Measurements from ENCODE around the gene SORBS1.

DNA sequence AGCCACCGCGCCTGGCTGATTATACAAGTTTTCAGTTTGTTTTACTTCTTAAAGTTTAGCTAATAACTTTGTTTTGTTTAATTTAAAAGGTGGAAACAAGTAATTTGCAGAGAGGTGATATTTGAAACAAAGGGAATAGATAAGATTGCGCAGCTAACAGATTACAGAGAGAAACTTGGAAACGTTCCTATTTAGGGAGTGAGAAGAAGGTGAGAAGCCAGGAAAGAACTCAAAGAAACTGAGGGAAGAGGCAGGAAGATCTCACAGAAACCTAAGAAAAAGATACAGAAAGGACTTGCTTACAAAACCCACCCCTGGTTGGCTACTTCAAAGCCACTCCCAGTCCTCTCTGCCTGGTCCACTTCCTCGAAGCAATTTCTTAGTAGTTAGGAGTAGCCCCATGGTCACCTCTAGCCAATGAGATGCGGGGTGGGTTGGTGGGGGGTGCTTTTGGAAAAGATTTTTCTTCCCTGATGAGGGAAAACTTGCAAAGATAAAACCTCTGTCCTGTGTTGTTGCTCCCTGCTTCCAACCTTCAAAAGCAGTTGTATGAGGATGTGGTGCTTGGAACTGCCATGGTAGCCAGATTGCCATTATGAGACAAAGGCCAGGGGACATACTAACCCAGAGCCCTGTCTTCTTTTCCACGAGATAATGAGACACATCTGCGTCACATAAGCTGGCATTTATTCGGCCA is 15.2 kb upstream of the PDLIM1 start:
- PRO-cap = no peak
- RAMPAGE, long total RNA, 4 experiments = no peak in any of the 4 experiments

DNA sequence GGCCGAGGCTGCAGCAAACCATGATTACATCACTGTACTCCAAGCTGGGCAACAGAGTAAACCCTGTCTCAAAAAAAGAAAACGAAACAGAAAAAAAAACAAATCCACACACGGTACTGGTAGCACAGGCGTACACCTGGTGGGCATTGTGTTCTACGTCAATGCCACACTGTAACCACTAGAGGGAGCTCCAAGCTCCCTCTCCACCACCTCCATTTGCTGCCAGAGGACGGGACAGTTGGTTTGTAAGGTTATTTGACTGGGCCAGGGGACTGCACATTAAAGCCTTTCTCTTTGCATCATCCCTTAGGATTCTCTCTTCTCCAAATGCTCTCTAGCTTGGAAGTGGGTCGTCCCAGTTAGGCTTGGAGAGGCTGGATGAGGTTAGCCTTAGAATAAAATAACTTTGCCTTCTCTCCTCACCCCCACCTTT is 130.8 kb downstream of the SORBS1 start:
- PRO-cap = no peak
- RAMPAGE, long total RNA, 4 experiments = no peak in any of the 4 experiments

GRCh38 chr10:95431836-95432415 is 129.2 kb downstream of the SORBS1 start:
- PRO-cap = no peak
- RAMPAGE, long total RNA, 4 experiments = start-site peak on the minus strand in 1 of 4 experiments, at chr10:95431923-95432157 at its widest, 6 reads per replicate

GRCh38 chr10:95478684-95479430 is 82.3 kb downstream of the SORBS1 start:
- PRO-cap = bidirectional peak, plus-strand start at chr10:95479242, minus-strand start at chr10:95478935
- RAMPAGE, long total RNA, 4 experiments = no peak in any of the 4 experiments

DNA sequence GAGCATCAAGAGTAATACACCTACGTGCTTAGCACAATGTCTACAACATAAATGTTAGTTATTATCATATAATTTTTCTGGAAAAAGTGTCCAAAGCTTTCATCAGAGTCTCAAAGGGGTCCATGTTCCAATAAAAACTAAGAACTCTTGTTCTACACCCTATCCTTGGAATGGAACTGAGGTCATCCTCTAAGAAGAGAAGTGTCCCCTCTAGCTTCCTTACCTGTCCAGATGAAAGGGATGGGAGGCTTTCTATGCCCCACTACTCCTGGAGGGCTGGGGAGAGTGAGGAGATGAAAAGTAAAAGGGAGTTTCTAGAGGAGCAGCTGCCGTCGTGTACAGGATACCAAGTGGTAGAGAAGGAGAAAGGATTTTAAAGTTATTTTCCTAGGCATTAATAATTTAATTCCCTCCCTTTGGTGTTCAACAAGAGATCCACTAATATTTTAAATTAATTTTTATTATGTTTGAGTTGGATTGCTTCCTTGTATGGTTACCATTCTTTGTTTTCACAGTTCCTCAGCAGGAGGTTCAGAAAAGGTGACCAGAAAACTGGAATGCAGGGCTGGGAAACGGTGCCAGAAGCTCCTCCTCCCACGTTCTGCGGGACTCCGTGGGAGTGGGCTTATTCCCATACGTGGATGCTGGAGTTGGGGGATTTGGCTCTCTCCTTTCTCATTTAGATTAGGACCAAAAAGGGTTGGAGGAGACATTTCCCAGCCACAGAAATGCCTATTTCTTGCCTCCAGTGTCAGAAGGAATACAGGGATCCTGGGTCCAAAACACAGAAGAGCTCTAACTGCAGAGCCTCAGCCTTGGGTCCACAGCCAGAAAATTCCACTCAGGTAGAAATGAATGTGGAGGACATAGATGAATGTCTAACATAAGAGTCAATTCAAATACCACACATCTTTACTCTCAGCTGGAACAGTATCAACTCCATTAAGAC is 56.2 kb downstream of the SORBS1 start:
- PRO-cap = no peak
- RAMPAGE, long total RNA, 4 experiments = no peak in any of the 4 experiments

- PRO-cap = no peak
- RAMPAGE, long total RNA, 4 experiments = no peak in any of the 4 experiments
Observed at GRCh38 chr10:95518661-95519592, 42.2 kb downstream of the SORBS1 start.

GRCh38 chr10:95561133-95561477 is at the start of gene SORBS1:
Gene SORBS1 (minus strand): TSS chr10:95561371.
- PRO-cap = bidirectional peak, plus-strand start at chr10:95561579, minus-strand start at chr10:95561371
- RAMPAGE, long total RNA, 4 experiments = start-site peak on the minus strand in 3 of 4 experiments, at chr10:95561368-95561417 at its widest, 141 to 224 reads per replicate

- PRO-cap = no peak
- RAMPAGE, long total RNA, 4 experiments = no peak in any of the 4 experiments
Observed at GRCh38 chr10:95606521-95607150, 45.5 kb upstream of the SORBS1 start.

GRCh38 chr10:96056892-96057612 is 13.7 kb downstream of the CCNJ start:
- PRO-cap = no peak
- RAMPAGE, long total RNA, 4 experiments = start-site peak on the plus strand in 1 of 4 experiments, at chr10:96057034-96057242 at its widest, 11 reads per replicate

- PRO-cap = no peak
- RAMPAGE, long total RNA, 4 experiments = no peak in any of the 4 experiments
Observed at GRCh38 chr10:96254992-96255386, 16.4 kb downstream of the BLNK start.

DNA sequence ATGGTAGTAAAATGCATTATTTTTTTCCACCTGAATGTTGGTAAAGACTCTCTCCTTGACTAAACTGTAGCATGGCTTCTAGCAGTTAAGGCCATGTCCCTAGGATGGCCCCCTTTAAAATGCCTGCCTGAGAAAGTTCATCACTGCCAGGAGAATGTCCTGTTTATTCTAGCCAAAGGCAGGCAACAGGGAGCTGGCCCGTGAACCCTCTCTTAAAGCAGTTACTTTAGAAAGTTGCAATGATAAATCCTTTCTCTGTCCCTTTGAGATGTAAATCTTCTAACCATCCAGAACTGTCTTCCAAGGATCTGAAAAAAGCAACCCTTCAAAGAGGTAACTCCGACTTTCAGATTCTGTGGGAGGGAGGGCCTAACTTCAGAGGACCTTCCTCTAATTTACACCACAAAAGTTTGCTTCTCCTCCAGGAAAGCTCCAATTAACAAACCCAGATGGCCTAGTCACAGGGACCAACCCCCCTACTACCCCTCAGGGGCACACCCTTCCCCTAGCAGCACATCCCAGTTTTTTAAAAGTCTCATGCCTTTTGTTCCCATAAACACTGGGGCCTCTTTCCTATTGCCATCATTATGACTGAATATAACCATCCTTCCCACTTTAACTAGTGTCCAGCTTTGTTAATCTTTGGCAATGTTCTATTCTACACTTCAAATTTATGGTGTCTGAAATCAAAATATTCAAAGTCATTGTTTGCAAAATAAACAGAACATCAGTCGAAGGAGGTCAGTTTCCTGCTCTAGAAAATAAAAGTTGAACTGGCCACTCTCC is 5.6 kb downstream of the DNTT start:
- PRO-cap = no peak
- RAMPAGE, long total RNA, 4 experiments = no peak in any of the 4 experiments

- PRO-cap = no peak
- RAMPAGE, long total RNA, 4 experiments = no peak in any of the 4 experiments
Observed at GRCh38 chr10:96512545-96513080, 1.1 kb downstream of the TLL2 start.

DNA sequence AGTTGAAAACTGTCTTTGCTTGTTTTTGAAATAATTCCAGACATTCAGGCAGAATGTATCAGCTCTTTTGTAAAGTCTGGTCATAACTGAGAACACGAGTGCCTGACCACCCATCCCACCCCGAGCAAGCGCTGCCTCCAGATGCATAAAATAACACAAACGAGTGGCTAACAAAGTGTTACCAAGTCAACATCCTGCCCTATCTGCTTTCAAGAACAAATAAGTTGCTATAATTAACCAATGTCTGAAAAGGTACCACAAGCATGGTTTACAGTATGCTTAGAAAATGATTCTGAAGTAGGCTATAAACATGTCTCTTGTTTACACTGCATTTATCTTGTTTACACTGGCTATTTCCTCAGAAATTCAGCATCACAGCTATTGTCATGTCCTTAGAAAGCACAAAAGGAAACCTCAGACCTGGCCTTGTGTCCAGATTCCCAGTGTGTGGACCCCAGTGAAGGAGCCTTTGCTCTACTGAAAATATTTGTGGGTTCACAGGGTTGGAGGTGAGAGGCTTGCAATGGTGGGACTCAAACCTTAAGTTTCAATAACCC is 49.5 kb downstream of the PIK3AP1 start:
- PRO-cap = no peak
- RAMPAGE, long total RNA, 4 experiments = no peak in any of the 4 experiments

DNA sequence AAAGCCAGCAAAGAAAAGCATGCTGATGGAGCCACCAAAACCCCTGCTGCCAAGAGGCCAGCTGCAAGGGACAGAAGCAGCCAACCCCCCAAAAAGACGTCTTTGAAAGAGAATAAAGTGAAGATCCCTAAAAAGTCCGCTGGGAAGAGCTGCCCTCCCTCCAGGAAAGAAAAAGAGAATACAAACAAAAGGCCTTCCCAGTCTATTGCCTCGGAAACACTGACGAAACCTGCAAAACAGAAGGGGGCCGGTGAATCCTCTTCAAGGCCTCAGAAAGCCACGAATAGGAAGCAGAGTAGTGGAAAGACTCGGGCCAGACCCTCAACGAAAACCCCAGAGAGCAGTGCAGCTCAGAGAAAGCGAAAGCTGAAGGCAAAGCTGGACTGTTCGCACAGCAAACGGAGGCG is 152.6 kb downstream of the LCOR start:
- PRO-cap = no peak
- RAMPAGE, long total RNA, 4 experiments = no peak in any of the 4 experiments

DNA sequence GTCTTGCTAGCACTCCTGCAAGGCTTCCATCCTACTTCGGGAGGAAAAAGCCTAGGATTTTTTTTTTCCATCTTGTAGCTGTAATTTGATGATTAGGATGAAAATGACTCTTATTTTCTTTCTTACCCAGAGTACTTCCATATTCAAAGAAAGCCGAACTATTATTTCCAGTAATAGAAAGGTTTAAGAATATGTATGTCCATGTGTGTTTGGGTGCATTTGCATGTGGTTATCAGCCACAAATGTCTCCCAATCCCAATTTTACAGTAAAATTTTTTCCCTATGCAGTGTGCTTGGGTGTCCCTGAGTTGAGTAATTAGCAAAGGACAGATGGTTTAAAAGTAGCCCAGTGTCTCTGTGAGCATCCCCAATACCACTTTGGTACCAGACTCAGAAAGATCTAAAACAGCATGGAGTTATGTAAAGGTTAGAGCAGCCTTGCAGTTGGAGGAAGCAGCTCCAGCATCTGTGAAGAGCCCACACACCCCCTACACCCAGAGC is 153.9 kb downstream of the LCOR start:
- PRO-cap = no peak
- RAMPAGE, long total RNA, 4 experiments = no peak in any of the 4 experiments

DNA sequence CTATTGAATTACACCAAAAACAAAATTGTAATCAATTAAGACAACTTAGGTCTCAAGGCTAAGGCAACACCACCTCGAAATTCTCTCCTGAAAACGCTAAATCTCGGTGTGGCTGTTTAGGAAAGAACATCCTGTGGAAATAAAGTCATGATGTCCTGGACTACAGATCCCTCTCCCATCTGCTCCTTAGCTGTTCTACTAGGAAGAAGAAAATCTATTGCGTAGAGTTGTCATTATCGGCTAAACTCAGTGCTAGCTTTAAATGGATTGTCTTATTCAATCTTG is 720 bp downstream of the ARHGAP19 start:
- PRO-cap = no peak
- RAMPAGE, long total RNA, 4 experiments = no peak in any of the 4 experiments

DNA sequence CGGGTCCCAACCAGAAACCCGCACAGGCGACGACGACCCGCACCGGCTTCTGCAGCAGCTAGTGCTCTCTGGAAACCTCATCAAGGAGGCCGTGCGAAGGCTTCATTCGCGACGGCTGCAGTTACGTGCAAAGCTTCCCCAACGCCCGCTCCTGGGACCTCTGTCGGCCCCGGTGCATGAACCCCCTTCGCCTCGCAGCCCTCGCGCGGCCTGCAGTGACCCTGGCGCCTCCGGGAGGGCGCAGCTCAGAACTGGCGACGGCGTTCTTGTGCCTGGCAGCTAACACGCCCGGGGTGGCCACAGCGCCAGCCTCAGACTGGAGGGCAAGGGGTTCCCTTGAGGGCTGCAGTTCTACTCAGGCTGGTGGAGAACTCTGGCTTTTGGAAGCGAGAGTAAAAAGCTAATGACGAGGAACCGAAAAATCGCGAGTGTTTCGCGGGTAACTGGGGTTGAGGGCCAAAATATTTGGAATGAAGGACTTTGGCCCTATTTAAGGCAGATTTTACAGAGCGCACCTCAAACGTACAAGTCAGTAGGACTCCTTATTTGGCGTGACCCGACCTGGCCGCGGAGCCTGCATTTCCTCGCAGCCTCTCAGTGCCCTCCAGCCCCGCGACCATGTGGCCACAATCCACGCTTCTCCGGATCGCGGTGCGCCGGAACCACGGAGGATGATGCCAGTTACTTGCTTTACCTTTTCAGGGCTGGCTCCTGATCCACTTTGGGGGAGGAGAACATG is 1.1 kb downstream of the FRAT1 start:
- PRO-cap = no peak
- RAMPAGE, long total RNA, 4 experiments = no peak in any of the 4 experiments

GRCh38 chr10:97356541-97356945 is 22.0 kb upstream of the FRAT2 start:
- PRO-cap = no peak
- RAMPAGE, long total RNA, 4 experiments = no peak in any of the 4 experiments

- PRO-cap = no peak
- RAMPAGE, long total RNA, 4 experiments = start-site peak on the minus strand in 1 of 4 experiments, at chr10:97369292-97369562 at its widest, 9 reads per replicate
Observed at GRCh38 chr10:97369274-97369744, 31.8 kb downstream of the RRP12 start.

DNA sequence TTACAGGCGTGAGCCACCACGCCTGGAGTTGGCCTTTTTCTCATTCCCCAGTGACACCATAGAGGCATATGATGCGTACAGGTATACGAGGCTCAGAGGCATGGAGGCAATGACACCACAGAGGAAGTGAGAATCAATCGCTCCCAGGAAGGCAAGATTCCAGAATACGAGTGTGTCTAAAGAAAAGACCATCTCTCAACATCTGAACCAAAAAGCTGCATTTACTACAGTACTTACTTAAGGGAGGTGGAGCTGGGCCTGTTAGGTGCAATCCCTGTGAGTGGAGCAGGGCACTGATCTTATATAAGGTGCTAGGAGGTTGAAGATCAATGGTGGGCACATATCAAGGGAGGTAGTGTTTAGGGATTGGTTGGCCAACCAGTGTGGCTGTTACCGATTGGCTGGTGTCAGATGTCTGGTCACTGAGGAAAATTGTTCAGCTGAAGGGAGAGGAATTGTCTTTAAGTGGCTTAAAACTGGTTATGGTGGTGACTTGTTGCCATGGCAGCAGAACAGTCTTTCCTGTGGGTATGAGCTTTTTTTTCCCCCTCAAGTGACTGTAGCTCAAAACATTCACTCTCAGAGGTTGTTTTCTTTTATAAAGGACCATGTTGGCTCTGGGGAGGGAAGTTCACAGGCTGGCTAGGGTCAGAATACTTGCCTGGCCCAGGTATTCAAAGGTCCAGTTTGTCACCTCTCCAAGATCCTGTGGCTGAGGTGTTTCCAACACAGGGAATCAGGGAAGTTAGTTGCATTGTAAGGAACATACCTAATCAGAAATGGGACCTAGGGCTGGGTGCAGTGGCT is 12.1 kb upstream of the PGAM1 start:
- PRO-cap = no peak
- RAMPAGE, long total RNA, 4 experiments = no peak in any of the 4 experiments